BJ (cell line): ENCODE results near the gene BIRC7.

DNA sequence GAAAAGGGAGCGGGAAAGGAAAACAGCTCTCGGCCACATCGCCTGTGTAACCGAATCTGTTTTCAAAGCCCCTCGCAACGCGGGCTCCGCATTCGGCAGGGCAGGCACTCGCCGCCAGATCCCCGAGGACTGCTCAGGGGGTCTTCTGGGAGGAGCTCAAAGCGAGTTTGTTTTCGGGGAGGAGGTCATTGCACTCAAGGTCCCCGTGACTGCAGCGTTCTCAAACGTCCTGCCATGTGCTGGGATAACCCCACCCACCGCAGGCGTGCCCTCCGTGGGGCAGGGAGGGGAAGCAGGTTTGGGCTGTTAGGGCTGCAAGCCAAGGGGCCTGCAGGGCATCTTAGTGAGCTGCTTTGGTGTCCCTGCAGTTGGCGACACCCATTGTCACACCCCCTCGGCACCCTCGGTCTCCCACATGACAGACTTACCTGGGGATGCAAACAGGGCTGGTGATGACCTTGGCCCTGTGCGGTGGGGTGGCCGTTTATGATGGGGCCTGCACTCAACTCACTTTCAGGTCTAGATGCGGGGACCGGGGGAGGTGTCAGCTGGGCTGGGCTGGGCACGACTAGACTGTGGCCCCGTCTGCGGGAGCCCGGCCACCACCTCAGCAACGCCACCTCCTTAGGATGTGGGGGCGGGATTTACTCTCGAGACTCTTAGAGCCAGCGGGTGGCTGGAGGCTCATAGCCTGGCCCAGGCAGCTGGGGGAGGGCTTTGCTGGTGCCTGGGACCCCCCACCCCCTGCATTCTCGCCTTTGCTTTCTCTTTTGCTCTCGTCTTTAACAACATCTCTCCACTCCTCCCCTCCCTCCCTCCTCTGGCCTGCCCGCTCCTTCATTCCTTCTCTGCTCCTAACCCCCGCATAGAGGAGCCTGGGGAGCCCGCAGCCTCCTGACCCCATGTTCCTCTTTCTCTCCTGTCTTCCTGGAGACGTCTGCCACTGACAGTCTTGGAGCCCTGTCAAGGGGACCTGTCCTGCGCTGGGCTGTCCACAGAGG lies 6.5 kb upstream of the GATA5 start:
- CAGE, long polyA plus RNA = no peak
- RRBS = 33% methylated on average over 5 of the region's 42 CpGs

GRCh38 chr20:62536971-62537471 lies 61.2 kb upstream of the GATA5 start:
- CAGE, long polyA plus RNA = no peak
- RRBS = no CpG with 5 or more reads among the region's 14 CpGs

- CAGE, long polyA plus RNA = no peak
- RRBS = no CpG with 5 or more reads among the region's 17 CpGs
These were observed 2.7 kb downstream of the SLCO4A1 start for GRCh38 chr20:62644760-62645650.

DNA sequence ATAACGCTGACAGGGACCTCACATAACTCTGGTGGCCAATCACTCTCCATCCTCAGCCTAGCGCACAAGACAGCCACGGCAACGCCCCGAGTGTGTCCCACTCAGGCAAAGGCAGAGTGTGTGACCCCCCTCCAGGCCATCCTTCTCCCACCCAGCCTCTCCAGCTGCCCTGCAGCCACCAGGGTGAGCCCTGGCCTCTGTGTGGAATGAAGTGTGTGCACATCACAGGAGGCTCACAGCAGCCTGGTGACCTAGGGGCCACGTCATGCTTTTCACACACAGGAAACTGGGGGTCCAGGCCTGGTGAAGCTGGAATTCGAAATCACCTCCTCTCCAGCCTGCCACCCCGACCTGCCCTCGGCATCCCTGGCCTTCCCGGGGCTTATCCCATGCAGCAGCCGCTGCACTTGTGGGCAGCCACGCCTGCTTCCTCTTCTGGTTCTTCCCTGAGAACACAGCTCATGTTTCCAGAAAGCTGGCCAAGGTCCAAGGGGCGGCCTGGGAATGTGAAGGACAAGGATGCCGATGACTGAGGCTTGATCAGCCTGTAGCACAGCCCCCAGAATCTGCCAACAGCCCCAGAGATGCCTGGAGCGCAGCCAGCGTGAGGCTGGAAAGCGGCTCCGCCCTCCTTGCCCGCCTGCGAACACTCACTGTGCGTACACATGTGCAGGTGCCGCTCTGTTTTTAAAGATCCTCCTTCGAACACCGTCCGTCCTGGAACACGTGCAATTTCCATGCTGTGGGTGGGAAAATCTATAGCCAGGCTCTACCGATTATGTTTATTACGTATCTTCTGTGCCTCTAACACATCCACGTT lies 4.2 kb upstream of the NTSR1 start:
- CAGE, long polyA plus RNA = no peak
- RRBS = no CpG with 5 or more reads among the region's 29 CpGs

- CAGE, long polyA plus RNA = no peak
- RRBS = 2% methylated on average over 7 of the region's 36 CpGs
These were observed 334 bp upstream of the COL9A3 start for GRCh38 chr20:62816540-62816891.

DNA sequence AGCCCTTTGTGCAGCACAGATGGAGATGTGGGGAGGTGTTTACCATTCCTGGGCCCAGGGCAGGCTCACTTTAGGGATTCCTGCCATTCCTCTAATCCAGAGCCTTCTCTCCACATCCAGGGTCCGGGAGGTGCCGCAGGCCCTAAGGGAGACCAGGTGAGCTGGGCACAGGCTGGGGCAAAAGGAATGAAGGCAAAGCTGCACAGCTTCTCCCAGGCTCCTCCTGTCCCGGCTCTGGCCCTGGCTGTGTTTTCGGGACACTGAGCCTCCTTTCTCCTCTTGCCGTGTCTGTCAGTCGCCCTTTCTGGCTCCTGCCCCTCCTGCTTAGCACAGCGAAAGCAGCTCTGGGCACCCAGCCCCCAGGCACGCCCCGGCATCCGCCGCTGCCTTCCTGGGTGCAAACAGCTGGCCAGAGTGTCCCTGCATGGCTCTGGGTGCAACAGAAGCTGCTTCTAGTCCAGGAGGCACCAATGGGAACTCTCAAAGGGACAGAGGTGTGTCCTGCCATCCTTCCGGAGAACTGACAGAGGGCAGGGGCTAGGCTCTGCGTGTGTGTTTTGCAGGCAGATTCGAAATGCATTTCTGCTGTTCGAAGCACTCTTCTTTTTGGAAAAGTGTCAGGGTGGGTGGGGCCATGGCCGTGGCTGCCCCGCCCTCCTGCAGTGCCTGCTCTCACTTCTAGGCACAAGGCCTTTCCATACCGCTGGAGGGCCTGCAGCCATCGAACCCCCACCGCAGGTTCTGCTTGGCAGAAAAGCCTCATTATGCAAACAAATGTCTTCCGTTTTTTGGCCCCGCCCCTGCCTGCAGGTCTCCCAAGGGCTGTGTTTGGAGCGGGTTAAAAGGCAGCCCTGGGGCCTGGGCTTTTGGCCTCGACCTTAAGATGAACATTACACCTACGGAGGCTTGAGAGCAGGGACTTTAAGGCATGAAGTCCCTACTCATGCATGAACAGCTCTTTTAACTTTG lies 15.5 kb downstream of the COL9A3 start:
- CAGE, long polyA plus RNA = no peak
- RRBS = 73% methylated on average over 3 of the region's 25 CpGs

DNA sequence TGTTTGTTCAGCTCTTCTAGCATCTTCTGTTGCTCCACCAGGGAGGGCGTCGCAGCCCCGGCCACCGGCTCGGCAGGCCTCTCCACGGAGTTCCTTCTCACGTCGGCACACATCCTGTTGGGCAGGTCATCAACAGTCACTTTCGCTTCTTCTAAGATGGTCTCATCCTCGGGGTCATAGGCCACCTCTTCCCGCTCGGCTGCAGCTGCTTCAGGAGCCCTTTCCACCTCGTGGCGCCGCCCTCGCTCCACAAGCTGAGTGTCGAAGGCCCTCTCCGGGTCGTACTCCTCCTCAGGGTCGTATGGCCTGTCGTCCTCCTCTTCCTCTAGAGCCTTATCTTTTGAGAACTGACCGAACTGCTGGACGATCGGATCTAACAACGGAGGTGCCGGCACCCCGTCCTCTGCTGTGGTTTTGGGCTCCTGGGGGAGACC lies 19.9 kb upstream of the TCFL5 start:
- CAGE, long polyA plus RNA = no peak
- RRBS = 96% methylated on average over 5 of the region's 27 CpGs

- CAGE, long polyA plus RNA = no peak
- RRBS = no CpG with 5 or more reads among the region's 20 CpGs
These were observed 24.5 kb upstream of the TCFL5 start for GRCh38 chr20:62885997-62886715.

- CAGE, long polyA plus RNA = no peak
- RRBS = no CpG with 5 or more reads among the region's 12 CpGs
These were observed at the start of gene BIRC7 for GRCh38 chr20:63235600-63236055. Gene BIRC7, plus strand, starts transcription at chr20:63235905.

GRCh38 chr20:63360636-63361204 lies 429 bp downstream of the CHRNA4 start:
- CAGE, long polyA plus RNA = no peak
- RRBS = 4% methylated on average over 8 of the region's 50 CpGs

- CAGE, long polyA plus RNA = no peak
- RRBS = no CpG with 5 or more reads among the region's 9 CpGs
These were observed 2.1 kb upstream of the CHRNA4 start for GRCh38 chr20:63363273-63363587.

DNA sequence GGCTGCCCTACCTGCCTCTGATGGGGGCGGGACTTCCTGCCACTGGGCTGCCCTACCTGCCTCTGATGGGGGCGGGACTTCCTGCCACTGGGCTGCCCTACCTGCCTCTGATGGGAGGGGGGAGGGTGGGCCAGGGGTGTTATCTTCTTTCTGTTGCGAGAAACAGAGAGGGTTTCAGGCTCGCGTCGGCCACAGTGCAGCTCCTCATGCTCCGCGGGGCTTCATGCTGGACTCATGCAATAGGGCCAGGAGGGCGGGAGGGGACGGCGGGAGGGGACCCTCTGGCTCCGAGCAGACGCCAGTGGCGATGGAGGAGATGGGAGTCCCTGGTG lies 48.7 kb upstream of the CHRNA4 start:
- CAGE, long polyA plus RNA = no peak
- RRBS = no CpG with 5 or more reads among the region's 14 CpGs

DNA sequence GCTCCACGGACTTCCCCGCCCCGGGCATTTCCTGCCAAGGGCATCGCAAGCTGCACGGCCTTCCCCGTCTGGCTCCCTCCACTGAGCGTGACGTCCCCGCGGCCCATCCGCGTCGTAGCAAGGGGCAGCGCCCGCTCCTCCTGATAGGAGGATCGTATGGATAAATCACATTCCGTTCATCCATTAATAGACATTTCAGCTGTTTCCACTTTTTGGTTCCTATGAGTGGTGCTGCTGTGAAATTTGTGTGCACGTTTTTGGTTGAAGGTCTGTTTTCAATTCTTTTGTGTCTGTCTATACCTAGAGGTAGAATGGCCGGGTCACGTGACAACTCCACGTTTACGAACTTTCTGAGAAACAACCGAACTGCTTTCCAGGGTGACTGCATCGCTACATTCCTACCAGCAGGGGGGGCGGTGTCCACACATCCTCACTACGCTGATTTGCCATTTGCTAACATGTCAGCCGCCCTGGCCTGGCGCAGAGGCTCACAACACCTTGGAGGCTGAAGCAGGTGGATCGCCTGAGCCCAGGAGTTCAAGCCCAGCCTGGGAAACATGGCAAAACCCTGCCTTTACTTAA lies 37.7 kb downstream of the KCNQ2 start:
- CAGE, long polyA plus RNA = no peak
- RRBS = no CpG with 5 or more reads among the region's 29 CpGs

- CAGE, long polyA plus RNA = no peak
- RRBS = 7% methylated on average over 28 of the region's 91 CpGs
These were observed 1.1 kb downstream of the KCNQ2 start for GRCh38 chr20:63471035-63472128.

DNA sequence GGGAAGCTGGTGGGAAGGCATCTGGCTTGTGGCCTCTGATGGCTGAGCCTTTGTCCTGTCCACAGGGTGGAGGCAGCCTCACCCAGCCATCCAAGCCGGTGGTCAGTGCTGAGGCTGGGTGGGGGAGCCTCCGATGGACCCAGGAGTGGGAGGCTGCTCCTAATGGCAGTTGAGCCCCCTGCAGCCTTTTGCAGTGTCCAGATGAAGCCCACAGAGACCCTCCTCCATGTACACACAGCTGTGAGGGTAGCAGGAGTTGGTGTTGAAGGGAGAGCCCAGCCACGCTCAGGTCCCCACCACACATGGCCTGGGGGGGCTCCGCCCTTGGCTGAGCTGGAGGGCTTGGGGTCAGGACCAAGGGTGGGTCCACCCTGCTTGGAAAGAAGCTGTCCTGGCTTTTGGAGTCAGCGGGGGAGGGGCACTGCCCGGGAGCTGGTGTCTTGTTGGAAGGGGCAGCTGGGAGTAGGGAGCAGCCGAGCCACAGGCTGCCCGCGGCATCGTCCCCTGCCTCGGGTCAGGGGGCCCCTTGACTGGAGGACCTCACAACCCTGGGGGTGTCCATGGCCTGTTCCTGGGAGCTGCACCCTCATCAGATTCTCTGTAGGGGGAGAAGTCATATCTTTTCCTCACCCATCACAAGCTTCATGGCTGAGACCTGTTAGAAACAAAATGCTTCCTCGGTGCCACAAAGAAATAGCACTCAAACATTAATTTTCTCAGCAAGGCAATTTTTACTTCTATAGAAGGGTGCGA lies 2.7 kb downstream of the PPDPF start:
- CAGE, long polyA plus RNA = no peak
- RRBS = no CpG with 5 or more reads among the region's 13 CpGs

DNA sequence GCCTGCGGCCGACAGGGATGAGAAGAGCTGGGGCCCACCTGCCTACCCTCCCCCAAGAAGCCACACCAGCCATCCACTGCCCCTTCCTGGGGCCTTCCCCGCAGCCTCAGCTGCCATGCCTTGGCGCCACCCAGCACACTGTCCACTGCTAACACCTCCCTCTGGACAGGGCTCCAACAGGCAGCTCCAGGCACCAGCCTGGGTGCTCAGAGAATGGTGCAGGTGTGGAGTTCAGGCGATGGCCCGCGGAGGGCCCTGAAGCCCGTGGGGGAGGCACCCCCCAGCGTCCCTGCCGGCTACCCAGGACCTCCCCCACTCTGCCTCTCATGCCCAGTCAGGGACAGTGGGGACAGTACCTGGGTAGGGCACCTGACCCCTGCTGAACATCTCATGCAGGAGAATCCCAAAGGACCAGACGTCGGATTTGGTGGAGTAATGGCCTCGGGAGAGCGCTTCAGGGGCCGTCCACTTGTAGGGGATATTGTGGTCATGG lies 7.4 kb downstream of the PTK6 start:
- CAGE, long polyA plus RNA = no peak
- RRBS = no CpG with 5 or more reads among the region's 15 CpGs

DNA sequence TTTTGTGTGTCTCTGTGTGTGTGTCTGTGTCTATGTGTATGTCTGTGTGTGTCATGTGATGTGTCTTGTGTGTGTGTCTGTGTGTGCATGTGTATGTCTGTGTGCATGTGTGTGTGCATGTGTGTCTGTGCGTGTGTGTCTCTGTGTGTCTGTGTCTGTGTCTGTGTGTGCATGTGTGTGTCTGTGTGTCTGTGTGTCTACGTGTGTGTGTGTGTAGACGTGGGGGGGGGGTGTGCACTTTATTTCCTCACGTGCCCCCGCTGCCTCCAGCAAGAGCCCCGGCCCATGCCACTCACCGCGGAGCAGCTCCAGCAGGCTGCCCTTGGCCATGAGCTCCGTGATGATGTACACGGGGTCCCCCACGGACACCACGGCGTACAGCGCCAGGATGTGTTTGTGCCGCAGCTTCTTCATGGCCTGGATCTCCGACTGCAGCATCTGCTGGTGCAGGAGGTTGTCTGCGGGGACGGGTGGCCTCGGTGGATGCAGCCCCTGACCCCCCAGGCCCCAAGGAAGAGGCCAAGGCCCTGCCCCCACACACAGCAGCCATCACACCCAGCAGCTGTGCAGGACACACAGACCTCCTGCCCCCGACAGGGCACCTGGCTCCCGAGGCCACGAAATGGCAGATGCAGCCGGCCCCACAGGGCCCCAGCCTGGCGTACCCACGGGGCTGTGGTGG lies 4.8 kb downstream of the PTK6 start:
- CAGE, long polyA plus RNA = no peak
- RRBS = no CpG with 5 or more reads among the region's 25 CpGs

- CAGE, long polyA plus RNA = no peak
- RRBS = 41% methylated on average over 10 of the region's 35 CpGs
These were observed 3.3 kb downstream of the PTK6 start for GRCh38 chr20:63533646-63534517.

DNA sequence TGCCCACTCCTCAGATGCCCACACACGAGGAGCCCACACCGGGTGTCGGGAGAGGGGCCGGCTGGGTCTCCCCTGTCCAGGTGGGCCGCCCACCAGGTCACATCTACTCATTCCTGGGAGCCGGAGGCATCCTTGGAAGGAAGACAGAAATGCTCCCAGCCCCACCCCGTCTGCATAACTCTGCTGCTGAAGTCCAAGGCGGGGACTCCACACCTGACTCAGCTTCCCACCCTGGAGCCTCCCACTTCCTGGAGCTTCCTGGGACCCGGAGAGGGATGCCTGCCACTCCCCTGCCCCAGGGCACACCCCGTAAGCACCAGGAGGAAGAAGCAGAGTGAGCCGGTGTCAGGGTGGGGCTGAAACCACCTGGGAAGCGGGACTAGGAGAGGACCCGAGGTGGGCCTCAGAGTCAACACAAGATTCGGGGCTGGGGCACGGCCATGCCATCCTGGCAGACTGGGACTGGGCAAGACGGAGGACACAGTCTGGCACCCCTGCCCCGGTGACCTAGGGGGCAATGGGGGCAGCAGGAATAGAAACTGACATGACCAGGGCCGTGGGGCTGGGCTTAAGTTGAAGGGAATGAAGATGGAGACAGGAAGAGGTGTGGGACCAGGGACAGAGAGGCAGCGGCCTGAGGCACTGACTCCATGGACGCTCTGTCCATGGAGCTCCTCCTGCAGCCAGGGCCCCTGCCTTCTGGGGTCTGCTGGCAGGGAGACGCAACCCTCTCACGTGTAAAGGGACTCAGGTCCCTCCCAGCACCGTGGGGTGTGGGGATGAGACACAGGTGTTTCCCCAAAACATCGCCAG lies 2.3 kb downstream of the SRMS start:
- CAGE, long polyA plus RNA = no peak
- RRBS = 31% methylated on average over 4 of the region's 24 CpGs

- CAGE, long polyA plus RNA = no peak
- RRBS = 79% methylated on average over 3 of the region's 21 CpGs
These were observed 3.4 kb downstream of the HELZ2 start for GRCh38 chr20:63570502-63571124.